SK-MEL-5 (cell line): ENCODE measurements around the gene CYP4A22.

DNA sequence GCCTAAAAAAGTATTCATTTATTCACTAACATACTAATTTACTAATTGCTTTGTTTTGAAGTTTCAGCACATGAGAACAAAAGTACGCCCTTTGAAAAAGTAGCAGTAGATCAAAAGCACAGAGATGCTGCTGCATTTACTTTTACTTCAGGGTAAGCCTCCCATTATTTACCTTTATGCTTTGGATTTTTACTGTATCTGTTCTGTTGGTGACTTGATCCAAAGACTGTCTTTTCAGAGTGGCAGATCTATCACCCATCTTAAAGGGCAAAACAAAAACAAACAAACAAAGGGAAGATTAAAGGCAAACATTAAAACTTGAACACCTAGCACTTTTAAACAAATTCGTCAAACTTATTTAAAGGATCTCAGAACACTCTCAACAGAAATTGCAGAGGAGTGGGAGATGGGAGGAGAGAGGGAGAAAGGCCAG lies 15.0 kb downstream of the TEX38 start:
RAMPAGE:
- cytosol, long total RNA: no peak
- long total RNA: no peak
- nucleus, long total RNA: no peak

DNA sequence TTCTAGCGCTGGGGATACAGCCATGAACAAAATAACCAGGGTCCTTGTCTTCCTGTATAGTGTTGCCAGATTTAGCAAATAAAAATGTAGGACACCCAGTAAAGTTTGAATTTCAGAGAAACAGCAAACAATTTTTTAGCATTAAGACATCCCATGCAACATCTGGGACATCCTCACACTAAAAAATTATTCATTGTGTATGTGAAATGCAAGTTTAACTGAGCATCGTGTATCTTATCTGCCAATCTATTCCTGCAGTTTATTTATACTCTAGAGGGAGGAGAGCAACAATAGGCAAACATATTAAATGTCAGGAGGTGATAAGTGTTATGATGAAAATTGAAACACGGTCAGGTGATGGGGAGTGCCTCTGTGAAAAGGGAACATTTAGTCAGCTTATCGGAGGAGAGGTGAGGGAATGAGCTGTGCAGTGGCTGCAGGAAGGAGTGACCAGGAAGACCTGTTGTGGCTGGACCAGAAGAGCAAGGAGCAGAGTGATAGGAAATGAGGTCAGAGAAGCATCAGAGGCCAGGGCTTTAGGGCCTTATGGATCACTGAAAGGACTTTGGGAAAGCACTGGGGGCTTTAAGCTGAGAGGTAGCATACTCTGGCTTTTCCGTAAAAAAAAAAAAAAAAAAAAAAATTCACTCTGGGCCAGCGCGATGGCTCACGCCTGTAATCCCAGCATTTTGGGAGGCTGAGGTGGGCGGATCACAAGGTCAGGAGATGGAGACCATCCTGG lies 815 bp upstream of the EFCAB14 start:
RAMPAGE:
- cytosol, long total RNA: no peak
- long total RNA: no peak
- nucleus, long total RNA: no peak

DNA sequence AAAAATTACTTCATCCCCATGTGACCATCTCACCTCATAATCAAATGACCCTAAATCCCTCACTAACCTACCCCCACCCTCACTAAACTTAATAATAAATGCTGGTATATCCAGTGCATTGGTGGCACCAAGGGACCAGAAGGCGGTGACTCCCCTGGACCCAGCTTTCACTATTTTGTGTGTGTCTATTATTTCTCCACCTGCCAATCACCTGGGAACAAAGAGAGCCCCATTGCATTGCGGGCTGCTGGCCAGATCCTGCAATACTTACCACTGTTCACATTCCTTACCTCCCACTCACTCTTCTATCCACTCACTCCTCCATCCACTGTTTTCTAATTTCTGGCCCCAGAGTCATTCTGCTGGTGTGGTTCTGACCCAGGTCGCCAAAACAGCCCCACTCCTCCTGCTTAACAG lies 38.2 kb upstream of the EFCAB14 start:
RAMPAGE:
- cytosol, long total RNA: no peak
- long total RNA: no peak
- nucleus, long total RNA: no peak

GRCh38 chr1:46757534-46758324 lies 38.8 kb upstream of the EFCAB14 start:
RAMPAGE:
- cytosol, long total RNA: no peak
- long total RNA: no peak
- nucleus, long total RNA: no peak

DNA sequence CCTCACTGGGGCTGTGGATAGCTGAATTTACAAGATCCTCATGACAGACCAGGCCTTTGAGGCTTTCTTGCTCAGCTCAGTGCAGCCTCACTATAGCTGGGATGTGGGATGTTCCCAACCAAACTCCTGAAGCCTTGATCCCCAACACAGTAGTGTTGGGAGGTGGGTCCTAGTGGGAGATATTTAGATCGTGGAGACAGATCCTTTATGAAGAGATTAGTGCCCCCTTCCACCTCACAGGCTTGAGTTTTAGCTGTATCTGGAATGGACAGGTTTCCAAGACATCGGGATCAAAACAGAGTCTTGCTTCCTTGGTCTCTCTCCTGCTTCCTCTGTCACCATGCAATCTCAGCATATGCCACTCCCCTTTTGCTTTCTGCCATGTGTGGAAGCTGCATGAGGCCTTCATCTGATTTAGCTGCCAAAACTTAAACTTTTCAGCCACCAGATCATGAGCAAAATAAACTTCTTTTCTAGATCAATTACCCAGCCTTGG lies 13.5 kb downstream of the CYP4A11 start:
RAMPAGE:
- cytosol, long total RNA: no peak
- long total RNA: no peak
- nucleus, long total RNA: no peak

RAMPAGE:
- cytosol, long total RNA: no peak
- long total RNA: no peak
- nucleus, long total RNA: no peak
Measured at GRCh38 chr1:47129620-47130084, 7.6 kb upstream of the CYP4A22 start.

DNA sequence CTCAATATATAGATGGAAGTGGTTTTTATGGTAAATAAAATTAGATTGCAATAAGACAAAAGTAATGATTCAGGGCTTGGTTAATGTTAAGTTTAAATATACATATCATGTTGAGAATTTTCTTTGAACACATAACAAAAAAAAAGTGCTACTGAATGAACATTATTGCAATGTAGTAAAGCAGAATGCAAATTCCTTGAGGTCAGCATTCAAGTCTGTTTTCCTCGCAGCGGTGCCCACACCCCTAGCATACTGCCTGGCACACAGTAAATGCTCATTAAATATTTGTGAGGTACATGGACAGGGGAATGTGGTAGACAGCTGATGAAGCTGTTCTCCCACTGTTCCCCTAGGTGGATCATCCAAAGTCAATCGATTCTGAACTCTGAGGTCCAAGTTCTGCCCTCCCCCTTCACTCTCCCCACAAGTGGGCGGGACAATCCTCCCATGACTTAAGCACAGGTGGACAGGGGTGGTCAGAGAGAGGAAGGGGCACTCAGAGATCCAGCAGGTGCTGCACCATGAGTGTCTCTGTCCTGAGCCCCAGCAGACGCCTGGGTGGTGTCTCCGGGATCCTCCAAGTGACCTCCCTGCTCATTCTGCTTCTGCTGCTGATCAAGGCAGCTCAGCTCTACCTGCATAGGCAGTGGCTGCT lies at the start of gene CYP4A22:
Gene CYP4A22, plus strand, starts transcription at position 477 of the 655 bp plus-strand sequence.
RAMPAGE:
- cytosol, long total RNA: no peak
- long total RNA: no peak
- nucleus, long total RNA: no peak

DNA sequence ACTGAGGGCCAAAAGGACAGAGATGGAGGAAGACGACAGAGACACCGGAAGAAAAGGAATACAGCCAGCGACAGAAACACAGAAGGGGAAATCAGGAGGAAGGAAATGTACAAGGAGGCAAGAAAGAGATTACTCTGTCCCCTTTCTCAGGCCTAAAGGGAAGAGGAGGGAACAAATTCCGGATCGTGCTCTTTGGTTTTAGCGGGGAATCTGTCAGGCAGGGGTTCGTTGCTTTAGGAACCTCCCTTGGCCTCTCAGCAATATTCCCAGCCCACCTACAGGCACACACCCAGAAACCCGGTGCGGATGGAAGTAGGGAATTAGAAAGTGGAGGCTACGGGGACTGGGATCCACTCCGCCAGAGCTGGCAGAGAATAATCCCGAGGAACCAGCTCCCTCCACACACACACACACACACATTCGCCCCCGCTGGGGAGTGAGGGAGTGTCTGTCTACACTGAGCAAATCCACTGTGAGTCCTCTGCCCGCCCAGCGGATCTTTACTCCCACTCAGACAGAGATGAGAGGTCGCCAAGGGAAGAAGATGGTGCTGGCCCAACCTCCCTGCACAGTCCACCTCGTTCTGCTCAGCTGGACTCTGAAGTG lies 5.8 kb downstream of the TAL1 start:
RAMPAGE:
- cytosol, long total RNA: no peak
- long total RNA: no peak
- nucleus, long total RNA: no peak

DNA sequence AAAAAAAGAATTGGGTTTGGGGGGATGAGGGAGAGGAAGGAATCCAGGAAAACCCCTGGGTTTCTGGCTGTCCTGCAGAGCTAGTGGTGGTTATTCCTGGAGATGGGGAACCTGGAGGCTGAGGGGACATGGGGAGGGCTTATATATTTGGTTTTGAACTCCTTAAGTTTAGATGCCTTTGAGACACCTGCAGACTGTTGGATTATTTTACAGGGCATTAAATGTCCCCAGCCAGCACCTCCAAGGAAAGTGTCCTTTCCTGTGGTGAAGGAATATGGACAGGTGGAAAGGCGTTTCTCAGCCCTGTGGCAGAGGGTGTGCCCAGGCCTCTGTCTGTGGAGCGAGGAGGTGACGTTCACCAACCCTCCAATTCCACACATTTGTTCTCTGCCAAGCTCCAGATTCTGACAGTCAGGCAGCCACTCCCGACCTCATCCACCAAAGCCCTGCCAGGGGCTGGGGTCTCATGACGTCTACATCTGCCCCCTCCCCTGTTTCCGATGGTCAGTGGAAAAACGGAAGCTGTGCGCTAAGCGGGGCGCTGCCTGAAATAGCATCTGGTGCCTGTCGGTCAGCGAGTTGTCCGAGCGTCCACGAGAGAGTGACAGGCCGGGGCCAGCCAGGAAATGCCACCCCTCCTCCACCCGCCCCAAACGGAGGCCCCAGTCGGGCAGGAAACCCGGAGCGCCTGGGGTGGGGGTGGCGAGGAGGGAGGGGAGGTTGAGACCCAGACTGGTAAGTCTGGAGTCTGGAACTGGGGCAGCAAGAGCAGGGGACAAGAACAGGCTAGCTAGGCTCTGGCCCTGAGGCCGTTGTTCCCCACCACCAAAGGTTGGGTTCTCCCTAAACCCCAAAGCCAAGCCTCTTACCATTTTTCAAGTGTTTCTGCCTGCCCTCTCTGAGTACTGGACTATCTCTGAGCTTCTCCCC lies 3.2 kb upstream of the TAL1 start:
RAMPAGE:
- cytosol, long total RNA: no peak
- long total RNA: no peak
- nucleus, long total RNA: no peak

RAMPAGE:
- cytosol, long total RNA: no peak
- long total RNA: no peak
- nucleus, long total RNA: no peak
Measured at GRCh38 chr1:47334407-47335004, 916 bp downstream of the CMPK1 start.

GRCh38 chr1:47433076-47434193 lies 4.4 kb upstream of the FOXD2 start:
RAMPAGE:
- cytosol, long total RNA: no peak
- long total RNA: no peak
- nucleus, long total RNA: no peak

DNA sequence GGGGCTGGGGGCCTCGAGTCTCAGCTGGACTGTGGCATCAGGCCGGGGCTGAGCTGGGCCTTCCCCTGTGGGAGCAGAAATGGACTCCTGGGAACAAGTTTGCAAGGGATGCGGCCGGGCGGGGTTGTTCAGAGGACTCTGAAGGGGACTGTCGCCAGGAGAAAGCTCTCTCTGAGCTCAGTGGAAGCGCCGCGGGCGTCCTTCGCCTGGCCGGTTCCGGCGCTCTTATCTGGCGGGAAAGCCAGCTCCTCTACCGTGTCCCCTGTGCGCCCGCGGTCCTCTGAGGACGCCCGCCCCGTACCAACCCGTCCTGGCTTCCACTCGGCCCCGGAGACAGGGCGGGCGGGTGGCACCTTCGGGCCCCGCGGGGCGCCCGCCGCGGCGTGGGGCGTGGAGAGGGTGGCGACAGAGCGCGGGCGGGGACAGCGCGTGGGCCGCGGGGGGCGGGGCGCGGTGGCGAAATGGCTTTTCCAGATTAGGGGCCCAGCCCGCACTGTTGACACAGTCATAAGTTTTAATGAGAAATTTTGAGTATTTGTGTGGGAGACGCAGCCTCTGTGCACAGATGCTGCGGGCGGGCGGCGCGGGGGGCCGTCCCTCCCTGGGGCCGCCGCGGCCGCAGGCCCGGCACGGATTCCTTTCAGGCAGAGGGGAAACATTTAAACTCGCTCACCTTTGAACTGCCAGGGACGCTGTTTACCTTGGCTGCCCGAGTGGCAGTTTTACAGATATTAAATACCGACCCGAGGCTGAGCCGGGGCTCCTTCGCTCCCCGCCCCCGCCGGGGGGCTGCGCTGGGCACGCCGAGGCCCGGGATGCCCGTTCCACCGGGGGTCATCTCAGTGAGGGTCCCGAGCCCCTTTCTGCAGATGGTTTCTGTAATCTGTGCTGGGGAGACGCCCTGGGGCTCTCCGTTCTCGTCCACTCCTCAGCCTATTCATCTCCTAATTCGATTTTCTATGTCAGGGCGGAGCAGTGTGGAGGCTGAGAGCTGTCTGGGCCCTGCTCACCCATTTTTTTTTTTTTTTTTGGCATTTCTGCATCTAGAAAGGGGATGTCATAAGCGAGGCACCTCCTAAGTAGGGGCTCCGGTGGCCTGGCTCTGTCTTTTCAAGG lies 70.4 kb downstream of the FOXD2 start:
RAMPAGE:
- cytosol, long total RNA: no peak
- long total RNA: no peak
- nucleus, long total RNA: no peak

RAMPAGE:
- cytosol, long total RNA: no peak
- long total RNA: no peak
- nucleus, long total RNA: no peak
Measured at GRCh38 chr1:47558880-47559323, 121.1 kb downstream of the FOXD2 start.

DNA sequence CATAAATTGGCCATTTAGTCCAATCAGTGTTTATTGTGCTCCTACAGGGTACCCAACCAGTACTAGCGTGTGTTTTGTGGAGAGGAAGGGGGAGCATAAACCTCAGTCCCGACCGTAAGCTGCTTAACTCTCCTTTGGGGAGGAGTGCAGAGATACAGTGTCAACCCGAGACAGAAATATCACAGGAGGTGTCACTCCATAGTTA lies 269.9 kb downstream of the TRABD2B start:
RAMPAGE:
- cytosol, long total RNA: no peak
- long total RNA: no peak
- nucleus, long total RNA: no peak

GRCh38 chr1:48230315-48230956 lies 7.9 kb downstream of the SLC5A9 start:
RAMPAGE:
- cytosol, long total RNA: no peak
- long total RNA: no peak
- nucleus, long total RNA: no peak

GRCh38 chr1:48253187-48254087 lies 30.9 kb downstream of the SLC5A9 start:
RAMPAGE:
- cytosol, long total RNA: no peak
- long total RNA: no peak
- nucleus, long total RNA: no peak

RAMPAGE:
- cytosol, long total RNA: no peak
- long total RNA: no peak
- nucleus, long total RNA: no peak
Measured at GRCh38 chr1:48435449-48435801, 36.6 kb downstream of the SPATA6 start.

GRCh38 chr1:49282760-49283261 lies 506.1 kb upstream of the BEND5 start:
RAMPAGE:
- cytosol, long total RNA: no peak
- long total RNA: no peak
- nucleus, long total RNA: no peak

DNA sequence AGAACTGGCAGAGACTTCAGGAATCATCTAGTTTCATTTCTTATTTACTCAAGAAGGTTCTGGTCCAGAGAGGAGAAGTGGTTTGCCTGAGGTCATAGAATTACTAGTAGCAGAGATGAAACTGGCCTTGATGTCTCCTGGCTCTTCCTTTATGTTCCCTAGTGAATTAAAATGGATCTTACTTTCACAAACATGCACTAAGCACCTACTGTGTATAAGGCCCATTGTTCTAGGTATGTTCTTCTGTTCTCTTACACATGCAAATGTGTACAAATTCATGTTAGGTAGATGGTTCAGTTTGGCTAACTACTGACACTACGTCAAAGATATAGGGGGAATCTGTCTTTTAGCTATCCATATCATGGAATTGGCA lies 11.3 kb upstream of the ELAVL4 start:
RAMPAGE:
- cytosol, long total RNA: no peak
- long total RNA: no peak
- nucleus, long total RNA: no peak

RAMPAGE:
- cytosol, long total RNA: no peak
- long total RNA: no peak
- nucleus, long total RNA: no peak
Measured at GRCh38 chr1:50633586-50634227, 210.5 kb upstream of the DMRTA2 start.